ENCODE measurements around a stretch of chr10.

DNA sequence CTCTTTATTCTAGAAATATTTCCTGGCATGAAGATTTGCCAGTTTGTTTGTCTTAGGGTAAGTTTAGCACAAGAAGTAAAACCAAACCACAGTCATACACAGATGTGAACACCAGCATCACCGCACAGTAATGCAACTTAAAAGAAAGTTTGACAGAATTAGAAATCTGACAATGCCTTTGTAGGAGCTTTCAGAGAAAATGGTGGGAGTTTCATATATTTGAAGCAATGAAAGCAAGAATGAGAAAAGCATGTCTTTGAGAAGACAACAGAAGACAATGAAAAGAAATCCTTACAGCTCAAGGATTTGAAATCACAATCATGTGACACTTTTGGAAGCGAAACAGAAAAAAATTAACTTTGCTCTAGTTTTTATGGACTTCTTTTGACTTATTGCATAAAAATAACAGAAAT lies 223.2 kb downstream of the LRMDA start:
- PRO-cap: no peak

DNA sequence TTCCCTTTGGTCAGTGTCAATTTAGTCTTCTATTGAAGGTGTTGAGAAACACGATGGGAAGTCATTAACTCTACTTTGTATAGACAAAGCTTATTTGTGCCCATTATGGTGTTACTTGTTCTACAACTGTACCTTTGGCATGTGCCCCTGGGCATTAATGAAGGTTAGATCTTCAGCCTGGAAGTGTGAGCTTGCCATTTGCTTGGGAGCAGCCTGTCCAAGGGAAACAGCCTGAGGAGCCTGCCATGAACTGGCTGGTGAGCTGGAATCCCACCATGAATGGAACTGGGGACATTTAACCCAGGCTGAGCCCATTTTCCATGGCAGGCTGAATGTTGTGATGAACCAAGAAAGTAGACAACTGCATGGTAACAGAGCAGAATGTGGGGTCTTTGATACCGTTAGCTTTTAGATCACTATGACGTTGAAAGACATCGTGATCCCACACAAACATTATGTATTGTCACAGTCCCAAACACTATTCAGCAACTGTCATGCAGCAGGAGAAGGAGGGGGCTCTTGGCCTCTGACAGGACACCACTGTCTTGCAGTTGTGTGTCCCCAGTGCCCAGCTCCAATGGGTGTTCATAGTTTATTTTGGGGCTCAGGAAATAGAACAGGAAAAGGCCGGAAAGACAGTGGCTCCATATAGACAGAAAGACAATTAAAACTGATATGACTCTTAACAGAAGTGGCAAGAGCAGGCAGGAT lies 291.7 kb downstream of the LRMDA start:
- PRO-cap: no peak

- PRO-cap: no peak
These were observed 340.9 kb downstream of the LRMDA start for GRCh38 chr10:75772203-75772911.

GRCh38 chr10:76036326-76036776 lies 604.9 kb downstream of the LRMDA start:
- PRO-cap: no peak

DNA sequence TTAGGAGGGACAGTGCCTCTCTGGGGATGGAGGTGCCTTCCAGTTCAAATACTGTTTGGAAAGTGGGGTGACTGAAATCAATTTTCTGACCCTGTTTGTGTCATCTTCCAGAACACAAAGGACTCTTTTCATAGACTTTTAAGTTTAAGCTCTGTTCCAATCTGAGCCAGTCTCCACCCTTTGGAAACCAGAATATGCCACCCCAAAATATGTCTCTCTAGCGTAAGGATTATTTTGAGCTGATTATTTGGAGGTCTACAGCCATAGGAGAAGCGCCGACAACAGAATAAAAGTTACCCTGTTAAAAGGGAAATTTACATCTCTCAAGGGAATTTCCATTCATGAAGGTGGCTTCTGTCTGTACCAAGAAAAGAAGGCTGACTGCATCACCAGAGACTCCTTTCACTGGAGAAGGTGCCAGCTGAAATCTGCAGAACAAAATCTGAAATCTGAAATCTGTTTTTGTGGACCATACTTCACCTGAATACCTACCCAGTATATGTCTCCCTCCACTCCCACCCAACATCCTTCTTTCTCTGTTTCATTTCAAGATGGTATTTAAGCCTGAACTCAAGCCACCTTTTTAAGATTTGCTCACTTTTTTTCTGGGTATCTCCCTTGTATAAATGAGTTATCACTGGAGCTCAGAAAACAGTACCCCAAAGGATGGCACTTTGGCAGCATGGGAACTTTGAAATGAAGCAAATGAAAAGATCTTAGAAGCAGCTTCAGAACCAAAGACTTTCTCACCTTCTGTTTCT lies 708.7 kb downstream of the LRMDA start:
- PRO-cap: no peak

- PRO-cap: no peak
These were observed 820.5 kb downstream of the LRMDA start for GRCh38 chr10:76251774-76252452.

GRCh38 chr10:76429612-76430145 lies 998.3 kb downstream of the LRMDA start:
- PRO-cap: no peak

- PRO-cap: no peak
These were observed 1000.9 kb downstream of the LRMDA start for GRCh38 chr10:76432354-76432657.

DNA sequence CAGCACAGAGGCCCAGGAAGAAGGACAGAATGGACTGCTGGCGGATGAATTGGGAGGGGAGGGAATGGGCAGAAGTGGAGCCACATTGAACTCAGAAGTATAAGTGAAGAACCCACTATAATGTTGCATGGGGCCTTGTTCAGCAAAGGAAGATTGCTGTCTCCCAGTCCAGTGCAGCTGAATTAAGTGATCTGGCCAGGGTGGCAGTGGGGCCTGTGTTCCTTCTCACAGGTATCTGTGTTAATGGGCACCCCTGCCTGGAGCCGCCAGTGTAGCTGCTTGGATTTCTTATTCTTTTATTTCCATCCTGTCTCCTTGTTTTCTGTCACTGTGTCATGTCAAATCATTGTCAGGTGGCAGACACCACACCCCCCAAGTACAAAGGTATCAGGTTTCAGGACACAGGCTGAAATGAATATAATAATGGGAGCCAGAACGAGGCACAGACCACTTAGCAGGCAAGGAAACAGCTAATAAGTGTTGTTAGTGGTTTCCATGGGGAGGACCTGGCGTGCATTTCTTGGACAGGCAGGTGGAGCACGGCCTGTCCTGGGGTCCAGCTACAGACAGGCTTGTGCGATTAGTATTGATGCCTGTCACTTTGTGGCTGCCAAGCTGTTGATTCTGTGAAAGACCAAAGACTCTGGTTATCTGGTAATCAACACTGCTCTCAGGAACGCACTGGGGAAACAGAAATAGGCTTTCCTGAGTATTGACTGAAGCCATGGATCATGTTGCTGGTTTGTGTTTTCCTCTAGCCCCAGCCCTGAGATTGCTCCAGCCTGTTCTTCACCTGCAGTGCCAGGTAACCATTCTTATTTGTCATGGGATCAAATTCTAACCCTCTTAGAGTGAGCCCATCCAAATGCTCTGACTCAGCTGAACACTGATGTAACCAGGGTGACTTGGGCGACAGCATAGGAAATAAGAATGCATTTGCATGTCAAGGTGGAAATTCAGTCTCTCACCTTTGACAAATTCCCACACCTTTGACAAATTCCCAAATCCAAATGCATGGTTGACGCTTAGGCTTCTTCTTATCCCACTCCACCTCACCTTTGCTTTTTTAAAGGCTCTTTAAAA lies 1001.9 kb downstream of the LRMDA start:
- PRO-cap: no peak

GRCh38 chr10:76885811-76886645 lies 751.6 kb downstream of the KCNMA1 start:
- PRO-cap: no peak

- PRO-cap: no peak
These were observed 700.7 kb downstream of the KCNMA1 start for GRCh38 chr10:76936855-76937325.

GRCh38 chr10:77011821-77012256 lies 625.8 kb downstream of the KCNMA1 start:
- PRO-cap: no peak

DNA sequence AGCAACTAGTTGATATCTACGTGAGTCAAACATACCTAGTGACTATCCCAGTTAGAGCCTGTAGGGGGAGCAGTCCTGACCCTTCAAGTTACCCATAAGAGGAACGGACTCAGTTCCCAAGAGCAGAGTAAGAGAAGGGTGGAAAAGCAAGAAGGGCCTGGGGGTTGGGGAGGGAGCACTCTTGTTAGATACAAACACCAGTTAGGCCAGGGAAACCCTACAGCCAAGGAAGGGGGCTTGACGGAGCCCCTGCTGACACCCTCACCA lies 600.2 kb downstream of the KCNMA1 start:
- PRO-cap: no peak

GRCh38 chr10:77072983-77073480 lies 564.6 kb downstream of the KCNMA1 start:
- PRO-cap: no peak

DNA sequence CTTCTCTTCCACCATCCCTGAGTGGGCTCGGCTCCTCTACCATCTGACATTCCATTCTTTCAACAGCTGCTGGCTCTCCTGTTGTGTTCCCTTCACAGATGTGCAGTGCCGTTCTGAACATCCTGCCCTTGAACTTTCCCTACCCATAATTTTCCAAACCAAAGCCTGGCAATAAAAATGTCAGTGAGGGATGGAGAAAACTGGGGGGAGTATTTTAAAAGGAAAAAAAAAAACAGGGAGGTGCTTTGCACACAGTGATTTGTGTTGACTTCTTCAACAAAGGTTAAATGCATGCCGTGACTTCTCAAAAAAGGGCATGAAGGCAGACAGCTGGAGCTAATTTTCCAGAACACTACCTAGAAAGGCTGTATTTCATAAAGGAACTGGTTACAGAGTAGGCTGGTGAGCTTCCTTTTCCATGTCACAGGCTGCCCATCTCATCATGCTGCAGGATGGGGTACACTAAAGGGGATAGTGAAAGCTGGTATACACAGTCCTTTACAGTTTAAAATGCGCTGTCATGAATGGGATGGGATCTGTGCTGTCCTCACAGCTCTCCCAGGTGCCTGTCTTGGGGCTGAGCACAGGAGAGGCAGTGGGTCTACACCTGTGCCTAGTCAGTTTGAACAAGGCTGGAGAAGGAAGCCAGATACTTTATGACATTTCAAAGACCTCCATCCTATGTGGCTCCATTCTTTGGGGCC lies 392.6 kb downstream of the KCNMA1 start:
- PRO-cap: no peak

- PRO-cap: no peak
These were observed 250.9 kb downstream of the KCNMA1 start for GRCh38 chr10:77386562-77387224.

DNA sequence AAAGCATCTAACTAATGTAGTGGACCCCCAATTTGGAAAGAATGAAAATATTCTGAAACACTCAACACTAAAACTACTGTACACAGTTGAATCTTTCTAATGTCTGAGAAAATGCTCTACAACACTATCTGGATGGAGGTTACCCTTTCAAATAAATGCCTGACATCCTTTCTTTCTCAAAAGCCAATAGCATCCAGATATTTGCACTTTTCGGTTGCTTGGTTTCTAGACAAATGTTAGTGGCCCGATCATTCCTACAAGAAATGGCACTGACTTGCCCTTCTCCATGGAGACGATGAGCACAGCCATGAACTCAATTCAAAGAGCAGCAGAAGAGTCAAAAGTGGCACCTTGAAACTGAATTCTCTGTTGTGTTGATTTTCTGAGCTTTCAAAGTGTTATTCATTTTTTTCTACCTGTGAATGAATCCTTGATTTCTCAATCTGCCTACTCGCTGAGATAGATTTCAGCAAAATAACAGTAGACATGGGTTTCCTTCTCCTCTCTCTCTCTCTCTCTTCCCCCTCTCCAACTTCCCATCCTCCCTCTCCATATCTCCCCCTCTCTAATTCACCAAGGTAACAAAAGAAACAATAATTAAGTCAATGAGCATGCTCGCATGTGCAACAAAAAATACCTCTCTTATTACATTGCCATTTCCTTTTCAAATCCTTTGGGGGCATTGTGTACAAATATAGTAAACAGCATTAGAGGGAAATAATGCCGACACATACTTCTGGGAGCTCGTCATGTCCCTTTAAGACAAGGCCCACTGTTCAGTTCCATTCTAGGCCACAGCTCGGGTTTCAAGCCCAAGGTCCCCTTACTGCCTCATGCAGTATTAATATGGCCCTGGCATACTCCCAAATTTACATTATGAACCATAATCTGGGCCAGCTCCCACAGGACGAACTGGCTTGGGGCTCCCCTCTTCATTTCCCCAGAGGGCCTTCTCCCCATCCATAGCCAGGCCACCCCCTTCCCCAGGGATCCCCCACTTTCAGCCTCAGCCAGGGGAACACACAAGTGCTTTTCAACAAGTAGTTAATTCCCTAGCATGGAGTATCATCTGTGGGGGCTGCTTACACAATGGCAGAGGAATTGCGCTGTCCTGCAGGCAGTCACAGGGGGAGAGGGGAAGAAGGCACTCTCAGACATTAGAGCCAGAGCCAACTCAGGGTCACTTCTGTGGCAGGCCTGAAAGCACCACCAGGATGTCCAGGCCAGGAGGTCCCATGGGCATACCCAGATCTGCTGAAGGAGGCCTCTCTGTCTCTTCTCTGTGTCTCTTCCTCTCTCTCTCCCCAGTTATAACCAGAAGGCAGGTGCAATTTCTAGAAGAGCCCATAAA lies 110.8 kb downstream of the KCNMA1 start:
- PRO-cap: no peak

- PRO-cap: no peak
These were observed 89.5 kb downstream of the KCNMA1 start for GRCh38 chr10:77547966-77548703.

DNA sequence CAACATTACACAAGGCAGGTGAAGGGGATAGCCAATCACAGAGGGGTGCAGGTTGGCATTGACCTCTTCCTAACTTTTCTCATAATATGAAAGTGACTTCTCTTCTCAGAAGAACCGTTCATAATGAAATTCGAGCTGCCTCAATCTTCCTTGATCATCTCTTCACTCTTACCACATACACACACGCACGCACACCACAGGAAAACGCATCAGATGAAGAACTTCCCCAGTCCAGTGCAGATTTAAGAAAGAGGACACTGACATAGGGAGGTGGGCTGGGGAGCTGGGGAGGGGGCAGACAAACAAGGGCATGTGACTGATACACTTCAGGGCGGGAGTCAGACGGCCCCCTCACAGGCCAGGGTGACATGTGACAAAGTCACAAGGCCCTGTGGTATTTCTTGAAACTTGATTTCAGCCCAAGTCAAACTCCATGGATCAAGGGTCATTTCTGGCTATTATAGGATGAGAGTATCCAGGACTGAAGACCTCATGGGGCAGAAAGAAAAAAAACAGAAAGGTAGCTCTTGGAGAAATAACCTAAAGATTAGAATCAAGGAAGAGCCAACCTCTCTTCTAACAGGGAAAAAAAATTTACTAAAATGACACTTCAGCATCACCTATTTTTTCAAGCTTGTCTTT lies 82.6 kb downstream of the KCNMA1 start:
- PRO-cap: no peak

- PRO-cap: no peak
These were observed 126.0 kb upstream of the KCNMA1 start for GRCh38 chr10:77763663-77764053.